Mucosa of descending colon (tissue), 1 donor: ENCODE measurements around a stretch of chr3.

DNA sequence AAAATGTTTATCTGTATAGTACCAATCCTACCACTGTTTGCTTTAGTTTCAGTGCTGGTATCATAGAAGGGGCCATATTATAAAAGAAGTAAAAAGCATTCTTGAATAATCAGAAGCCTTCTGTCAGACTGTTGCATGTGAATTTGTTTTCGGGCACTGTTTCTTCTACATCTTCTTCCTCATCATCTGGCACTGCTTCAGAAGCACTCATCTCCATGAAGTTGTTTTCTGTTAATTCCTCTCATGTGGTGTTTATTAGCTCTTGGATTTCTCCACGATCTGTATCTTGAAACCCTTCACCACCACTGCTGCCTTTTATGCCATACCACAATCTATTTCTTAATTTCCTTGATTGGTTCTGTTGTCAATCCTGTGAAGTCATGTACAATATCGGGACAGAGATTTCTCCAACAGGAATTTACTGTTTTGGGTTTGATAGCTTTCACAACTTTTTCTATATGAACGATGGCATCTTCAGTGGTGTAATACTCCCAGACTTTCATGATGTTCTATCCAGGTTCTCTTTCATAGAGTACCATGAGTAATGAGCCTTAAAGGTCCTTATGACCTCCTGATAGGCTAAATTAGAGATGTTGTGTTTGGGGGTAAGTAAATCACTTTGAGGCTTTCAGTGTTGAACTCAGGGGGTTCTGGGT, 90.0 kb downstream of the PIK3CB start:
- PRO-cap = no peak

DNA sequence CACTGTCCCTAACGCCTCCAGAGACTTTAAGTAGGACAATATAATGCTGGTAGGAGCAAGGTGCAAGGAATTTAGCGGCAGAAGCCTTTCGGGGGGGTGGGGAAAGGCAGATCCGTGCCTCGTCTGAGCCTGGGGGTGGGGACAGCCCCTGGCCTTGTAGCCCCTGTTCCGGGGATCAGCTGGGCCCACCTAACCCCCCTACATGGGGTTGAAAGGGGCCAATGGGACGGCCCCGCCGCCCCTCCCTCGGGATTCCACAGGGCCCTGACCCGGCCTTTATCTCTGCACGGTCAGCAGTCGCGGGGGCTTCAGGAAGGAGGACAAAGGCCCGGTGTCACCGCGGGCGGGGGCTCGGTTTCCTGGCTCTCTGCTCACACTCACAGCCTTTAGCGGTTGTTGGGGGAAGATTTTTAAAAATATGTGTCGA, 8.1 kb downstream of the FOXL2 start:
- PRO-cap = no peak

DNA sequence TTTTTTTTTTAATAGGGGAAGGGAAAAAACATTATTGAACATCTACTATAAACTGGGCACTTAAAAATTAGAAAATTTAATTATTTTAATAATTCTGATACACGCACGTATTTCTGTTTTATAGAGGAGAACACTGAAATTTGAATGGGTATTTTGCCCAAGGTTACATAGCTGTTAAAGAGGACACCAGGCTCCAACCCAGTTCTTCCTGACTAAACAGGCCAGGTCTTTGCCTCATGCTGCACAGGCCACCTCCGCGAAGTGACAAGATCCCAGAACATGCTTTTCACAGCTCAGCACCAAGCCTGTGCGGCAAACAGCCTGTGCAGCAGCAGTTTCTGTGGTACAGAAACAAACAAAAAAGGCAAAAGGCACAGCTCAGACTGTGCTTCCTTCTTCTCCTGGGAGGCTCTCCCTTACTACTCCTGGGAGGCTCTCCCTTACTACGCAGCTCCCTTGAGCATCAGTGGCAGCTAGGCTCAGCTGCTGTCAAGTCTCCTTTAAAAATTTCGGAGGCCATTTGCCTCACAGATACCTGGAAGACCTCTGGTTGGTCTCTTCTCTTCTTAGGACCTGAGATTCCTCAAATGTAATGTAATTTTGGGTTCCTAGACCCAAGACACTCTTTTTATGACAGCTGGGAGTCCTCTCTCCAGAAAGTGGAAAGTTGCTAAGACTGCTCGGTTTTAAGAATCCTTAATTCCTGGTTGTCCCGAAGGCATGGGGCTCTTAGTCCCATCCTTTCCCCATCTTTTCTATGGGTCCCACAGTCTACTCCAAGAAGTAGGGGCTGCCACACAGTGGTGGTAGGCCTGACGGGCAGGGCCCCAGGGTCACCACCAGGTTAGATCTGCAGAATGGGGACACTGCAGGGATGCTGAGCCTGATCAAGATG, 6.3 kb downstream of the FOXL2 start:
- PRO-cap = no peak

- PRO-cap = no peak
These were observed 5.6 kb downstream of the FOXL2 start for GRCh38 chr3:138941273-138941740.

- PRO-cap = no peak
These were observed 104.5 kb upstream of the MRPS22 start for GRCh38 chr3:139239348-139239707.

- PRO-cap = no peak
These were observed 3.0 kb upstream of the MRPS22 start for GRCh38 chr3:139340712-139341235.

DNA sequence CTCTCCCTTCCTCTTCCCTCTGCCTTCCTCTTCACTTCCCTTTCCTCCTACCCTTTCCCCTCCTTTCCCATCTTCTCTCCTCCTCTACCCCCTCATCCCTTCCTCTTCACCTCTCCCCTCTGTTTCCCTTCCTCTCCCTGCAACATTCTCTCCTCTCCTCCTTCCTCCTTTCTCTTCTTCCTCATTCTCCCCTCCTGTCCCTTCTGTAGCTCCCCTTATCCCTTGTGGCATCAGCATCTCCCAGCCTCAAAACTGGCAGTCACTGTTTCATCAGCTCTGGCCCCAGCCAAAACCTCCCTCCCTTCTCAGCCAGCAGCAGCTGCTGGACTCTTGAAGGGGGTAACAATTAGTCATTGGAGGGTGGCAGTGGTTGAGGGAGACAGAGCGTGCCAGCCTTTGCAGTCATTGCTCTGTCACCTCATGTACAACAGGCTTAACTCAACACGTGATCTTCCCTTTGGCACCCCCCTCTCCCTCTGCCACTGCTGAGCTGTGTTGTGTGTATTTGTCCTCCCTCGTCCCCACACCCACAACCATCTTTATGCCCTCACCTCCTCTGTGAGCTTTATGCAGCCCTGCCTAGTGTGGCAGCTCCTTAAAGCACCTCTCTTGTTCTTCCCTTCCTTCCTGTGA, 28.3 kb downstream of the RBP2 start:
- PRO-cap = no peak

- PRO-cap = no peak
These were observed 96.6 kb upstream of the NMNAT3 start for GRCh38 chr3:139774461-139774759.

DNA sequence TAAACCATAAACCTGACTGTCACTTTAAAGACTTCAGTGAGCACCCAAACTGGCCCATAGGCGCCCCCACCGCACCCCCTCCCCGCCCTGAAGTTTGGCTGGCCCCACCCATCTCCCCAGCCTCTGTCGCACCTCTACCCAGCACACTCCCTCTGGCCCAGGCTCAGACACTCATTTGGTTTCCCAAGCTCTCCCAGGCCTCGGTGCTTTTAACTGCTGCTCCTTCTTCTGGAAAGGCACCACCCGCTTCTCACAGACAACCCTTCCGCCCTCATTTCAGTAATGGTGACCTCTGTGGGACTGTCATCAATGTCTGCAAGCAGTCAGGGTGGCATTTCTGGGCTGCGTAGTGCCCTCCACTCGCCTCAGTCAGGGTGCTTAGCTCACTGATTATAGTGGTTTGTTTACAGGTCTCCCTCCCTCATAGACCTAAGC, 367.6 kb upstream of the TRIM42 start:
- PRO-cap = no peak

GRCh38 chr3:140980315-140981672, 39.2 kb downstream of the SLC25A36 start:
- PRO-cap = no peak

- PRO-cap = no peak
These were observed 387 bp downstream of the PXYLP1 start for GRCh38 chr3:141232061-141232363.

DNA sequence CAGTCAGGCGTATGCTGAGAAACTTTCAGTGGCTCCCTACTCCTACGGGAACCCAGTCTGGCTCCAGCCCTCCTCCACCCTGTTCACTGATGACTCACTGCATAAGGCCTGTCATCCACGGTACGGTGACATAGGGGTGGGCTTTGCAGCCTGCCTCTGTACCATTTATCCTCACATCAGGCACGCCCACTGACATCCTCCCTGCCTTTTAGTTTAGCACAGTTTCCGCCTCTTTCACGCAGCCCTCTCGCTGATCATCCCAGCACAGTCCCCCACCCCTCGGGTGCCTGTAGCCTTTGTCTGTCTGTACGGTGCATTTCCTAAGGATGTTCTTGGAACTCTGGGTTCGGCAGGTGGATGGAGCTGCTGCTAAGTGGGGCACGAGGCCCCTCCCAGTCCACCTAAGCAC, 11.7 kb downstream of the PXYLP1 start:
- PRO-cap = no peak

DNA sequence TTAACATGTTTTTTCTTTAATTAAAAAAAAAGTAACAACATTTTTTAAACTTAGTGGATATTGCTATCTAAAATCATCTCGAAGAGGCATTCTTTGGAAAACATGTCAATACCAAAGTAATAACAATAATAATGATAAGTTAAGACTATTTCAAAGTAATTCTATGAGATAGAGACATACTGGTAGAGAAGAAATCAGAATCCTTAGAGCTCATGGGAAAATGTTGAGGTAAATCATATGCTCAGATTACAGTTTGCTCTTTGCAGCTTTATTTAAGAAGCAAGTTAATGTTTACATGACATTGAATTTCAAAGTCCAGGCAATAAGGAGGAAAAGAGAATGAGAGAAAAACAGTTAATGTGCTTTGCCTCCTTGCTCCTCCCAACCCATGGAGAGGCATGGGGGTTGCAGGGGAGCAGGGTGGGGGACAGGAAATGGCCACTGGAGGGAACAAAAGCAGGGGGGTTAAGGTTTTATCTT, 42.3 kb upstream of the ZBTB38 start:
- PRO-cap = unidirectional peak, minus-strand start at position 248 of the sequence; unidirectional peak, minus-strand start at position 390 of the sequence

DNA sequence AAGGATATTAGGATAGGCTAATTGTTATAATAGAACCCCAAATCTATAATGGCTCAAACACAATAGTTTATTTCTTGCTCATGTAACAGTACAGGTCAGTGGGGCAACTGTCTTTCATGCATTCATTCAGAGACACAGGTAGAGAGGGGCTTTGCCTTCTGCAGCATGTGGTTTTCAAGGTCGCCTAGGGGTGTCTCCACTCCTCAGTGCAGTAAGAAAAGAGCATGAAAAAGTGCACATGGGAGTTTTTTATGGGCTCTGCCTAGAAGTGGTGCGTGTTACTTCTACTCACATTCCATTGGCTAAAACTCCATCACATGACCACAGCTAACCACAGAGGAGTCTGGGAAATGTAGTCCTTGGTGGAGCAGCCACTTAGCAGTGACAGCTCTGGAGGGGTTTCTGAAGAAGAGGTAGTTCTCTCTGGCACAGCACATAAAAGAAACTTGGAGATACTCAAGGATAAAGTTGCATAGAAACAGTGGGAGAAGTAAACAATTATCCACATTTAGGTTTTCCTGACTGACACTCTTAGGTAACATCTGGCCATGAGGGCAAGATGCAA, 1.9 kb downstream of the ZBTB38 start:
- PRO-cap = no peak

DNA sequence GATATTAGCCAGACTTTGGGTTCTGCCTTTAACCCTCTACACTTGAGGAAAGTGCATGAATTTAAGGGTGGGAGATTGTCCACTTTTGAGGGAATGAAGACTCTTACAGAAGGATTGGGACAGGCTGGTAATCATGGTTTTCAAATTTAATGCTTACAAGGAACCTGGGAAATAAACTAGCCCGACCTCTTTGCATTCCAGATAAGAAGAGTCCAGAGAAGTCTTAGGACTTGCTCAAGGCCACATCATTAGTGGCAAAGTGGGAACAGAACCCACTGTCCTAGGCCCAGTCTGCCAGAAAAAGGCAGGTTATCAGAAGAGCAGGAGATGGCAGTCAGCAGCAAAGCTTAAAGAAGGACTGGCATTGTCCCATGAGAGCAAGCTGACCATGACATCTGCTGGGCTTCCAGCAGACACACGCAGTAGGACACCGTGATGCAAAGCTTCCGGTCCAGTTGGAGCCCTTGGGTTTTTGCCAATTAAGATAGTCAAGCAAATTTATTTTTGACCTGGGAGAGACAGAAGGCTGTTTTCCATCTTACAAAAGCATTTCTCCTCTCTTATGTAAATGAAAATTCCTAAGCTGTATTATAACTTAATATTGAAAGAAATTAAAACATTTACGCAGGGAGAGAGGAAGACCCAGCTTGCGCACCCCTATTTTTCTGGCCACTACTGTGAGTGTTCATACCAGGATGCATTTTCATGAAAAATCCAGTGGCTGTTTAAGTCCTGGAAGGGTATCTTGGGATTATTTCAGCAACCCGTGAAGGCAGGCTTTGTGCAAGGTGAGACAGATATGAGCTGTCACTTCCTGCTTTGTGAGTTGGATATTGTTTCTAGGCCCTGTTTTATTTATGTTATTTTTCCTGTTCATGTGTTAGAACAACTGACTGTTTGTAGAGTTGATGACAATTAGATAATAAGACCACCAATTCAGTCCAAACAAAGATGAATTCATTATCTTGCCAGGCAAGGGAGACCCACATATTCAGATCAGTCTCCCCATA, 42.2 kb downstream of the ZBTB38 start:
- PRO-cap = no peak

- PRO-cap = unidirectional peak, plus-strand start at chr3:141411368; bidirectional peak, plus-strand start at chr3:141411654, minus-strand start at chr3:141411497
These were observed 43.1 kb downstream of the ZBTB38 start for GRCh38 chr3:141411217-141411980.

DNA sequence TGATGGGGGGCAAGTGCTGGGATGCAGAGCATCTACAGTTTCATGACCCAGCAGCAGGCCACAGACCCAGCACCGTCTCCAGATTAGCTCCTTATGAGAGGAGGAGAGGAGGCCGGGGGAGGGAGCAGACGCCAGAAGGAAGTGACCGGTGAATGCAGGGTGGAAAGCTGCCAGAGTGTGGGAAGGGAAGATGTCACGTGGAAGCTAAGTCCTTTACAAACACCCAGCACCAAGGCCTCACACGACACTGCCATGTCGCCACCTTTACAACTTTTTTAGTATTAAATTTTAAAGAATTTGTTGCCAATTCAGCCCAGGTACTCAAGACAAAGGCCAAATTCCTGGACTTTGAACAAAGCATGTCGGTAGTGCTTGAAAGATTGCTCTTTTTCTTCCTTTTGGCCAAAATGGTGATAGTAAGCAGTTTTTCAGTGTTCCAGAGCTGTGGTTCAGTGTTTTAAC, 58.1 kb downstream of the ZBTB38 start:
- PRO-cap = bidirectional peak, plus-strand start at position 218 of the sequence, minus-strand start at position 93 of the sequence

GRCh38 chr3:141556411-141556850, 69.6 kb downstream of the RASA2 start:
- PRO-cap = no peak

GRCh38 chr3:141591834-141593174, 105.5 kb downstream of the RASA2 start:
- PRO-cap = no peak

GRCh38 chr3:141740197-141740443, 2.0 kb downstream of the RNF7 start:
- PRO-cap = bidirectional peak, plus-strand start at chr3:141740682, minus-strand start at chr3:141740384